ENCODE measurements around the gene MAP3K8.

DNA sequence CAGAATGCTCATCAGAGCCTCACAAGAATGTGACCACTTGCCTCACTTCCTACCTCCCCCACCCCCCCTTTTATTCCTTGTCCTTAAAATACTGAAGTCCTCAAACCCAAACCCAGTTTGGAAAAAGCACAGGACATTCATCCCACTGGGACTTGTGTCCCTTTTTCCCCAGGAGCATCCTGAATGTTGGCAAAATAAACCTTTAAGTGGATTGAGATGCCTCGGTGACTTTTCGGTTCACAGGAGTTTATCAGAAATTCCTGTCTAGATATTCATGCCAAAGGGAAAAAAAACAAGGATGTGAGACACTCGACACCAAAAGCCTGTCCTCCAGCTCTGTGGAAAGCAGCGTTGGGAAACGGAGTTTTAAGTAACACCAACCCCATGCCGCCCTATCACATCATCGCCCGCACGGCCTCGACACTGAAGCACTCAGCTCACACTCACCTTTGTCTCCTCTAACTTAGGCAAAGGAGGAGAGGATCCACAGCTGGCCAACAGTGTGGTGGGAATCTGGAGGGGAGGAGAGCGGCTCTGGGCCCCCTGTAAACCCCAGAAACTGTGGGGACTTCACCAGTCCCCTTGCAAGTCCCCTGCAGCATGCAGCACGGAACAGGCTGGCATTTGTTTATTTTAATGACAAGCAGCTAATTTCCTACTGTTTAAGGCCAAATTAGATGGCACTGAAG lies 45.8 kb downstream of the SVIL start:
- PRO-cap, result no peak
- RAMPAGE, long total RNA, 4 experiments, result no peak in any of the 4 experiments

- PRO-cap, result no peak
- RAMPAGE, long total RNA, 4 experiments, result no peak in any of the 4 experiments
Observed at GRCh38 chr10:29621057-29621842, 13.5 kb downstream of the SVIL start.

- PRO-cap, result no peak
- RAMPAGE, long total RNA, 4 experiments, result no peak in any of the 4 experiments
Observed at GRCh38 chr10:29646316-29647145, 11.8 kb upstream of the SVIL start.

- PRO-cap, result no peak
- RAMPAGE, long total RNA, 4 experiments, result no peak in any of the 4 experiments
Observed at GRCh38 chr10:29703152-29703746, 68.5 kb upstream of the SVIL start.

DNA sequence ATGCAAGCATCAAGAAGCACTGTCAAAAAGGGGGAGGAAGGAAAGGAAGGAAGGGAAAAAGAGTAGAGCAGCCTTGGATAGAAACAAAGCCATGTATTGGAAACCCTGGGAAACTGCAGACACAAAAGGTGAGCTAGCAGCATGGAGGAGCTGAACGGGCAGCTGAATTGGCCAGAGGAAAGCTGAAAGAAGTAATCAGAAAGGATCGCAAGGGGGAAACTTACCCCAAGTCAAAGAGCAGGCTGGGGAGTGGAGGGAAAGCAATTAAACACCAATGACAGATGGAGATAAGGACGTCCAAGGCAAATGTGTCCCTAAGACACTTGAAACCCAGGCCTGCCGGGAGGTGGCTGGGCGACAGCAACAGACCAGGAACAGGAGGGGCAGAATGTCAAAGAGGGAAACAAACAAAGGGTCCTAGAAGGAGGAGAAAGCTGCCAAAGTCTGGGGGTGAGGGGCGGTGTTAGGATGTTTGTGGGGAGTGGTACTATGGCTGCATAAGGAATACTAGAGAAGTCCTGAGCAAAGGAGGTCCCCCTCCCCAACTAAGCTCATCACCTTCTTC lies 93.9 kb upstream of the SVIL start:
- PRO-cap, result no peak
- RAMPAGE, long total RNA, 4 experiments, result no peak in any of the 4 experiments

DNA sequence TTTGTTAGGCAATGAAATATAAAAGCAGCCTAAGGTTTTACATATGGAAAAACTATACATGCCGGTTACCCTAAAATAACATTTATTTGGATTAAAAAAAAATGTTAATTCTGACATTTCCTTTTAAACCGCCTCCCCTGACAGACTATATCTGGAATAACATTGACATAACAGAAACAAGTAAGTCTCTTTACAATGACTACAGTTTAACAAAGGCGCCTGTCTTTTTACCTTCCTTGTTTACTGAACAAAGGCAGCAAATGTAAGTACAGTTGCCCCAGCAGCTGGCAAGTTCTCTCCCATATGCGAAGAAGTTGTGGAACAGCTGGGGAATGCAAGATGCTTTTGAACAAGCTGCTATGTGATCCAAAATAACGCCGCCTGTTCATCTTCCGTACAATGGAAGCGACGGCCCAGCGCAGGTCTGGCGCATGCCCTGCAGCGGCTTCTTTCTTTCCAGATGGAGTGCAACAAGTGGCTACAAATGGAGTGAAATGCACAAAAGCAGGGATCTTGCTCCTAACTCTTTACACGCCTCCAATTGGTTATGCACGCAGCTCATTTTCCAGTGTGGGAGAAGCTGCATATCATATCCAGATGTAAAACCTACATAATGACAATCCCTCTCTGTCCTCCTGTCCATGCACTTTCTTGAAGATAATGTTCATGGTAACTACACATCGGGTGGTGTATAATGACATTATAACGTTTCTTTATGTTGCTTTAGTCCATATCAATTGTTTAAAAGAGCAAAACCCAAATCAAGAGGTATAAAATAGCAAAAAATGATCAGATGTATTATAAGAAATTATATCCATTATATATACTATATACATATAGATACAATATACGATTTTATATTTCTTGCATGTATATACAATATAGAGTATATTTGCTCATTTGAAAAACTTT lies 97.1 kb upstream of the SVIL start:
- PRO-cap, result no peak
- RAMPAGE, long total RNA, 4 experiments, result no peak in any of the 4 experiments

- PRO-cap, result no peak
- RAMPAGE, long total RNA, 4 experiments, result no peak in any of the 4 experiments
Observed at GRCh38 chr10:29734165-29734515, 99.4 kb upstream of the SVIL start.

DNA sequence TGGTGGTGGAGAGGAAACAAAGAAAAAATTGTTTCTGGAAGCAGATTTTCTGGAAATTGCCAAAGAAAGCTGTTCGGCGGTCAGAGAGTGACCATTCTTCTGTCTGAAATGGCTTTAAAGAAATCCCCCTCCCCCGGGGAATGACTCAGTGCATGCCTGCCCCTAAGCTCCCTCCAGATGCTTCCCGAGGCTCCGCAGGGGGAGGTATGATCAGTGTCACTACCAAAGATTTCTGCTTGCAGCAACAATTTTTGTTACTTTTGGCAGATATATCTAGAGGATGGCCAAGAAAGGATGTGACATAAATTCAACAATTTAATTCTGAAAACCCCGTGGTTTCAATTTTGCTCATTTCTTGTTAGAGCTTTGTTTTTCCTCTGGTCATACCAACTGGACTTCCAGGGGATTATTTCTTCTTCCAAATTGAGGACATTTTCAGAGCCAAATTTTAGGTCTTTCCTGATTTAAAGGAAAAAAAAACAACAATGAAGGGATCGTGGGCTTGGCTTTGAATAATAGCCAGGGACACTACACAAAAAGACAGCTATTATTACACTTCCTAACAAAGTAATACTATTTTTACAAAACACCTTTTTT lies 163.8 kb downstream of the JCAD start:
- PRO-cap, result no peak
- RAMPAGE, long total RNA, 4 experiments, result no peak in any of the 4 experiments

DNA sequence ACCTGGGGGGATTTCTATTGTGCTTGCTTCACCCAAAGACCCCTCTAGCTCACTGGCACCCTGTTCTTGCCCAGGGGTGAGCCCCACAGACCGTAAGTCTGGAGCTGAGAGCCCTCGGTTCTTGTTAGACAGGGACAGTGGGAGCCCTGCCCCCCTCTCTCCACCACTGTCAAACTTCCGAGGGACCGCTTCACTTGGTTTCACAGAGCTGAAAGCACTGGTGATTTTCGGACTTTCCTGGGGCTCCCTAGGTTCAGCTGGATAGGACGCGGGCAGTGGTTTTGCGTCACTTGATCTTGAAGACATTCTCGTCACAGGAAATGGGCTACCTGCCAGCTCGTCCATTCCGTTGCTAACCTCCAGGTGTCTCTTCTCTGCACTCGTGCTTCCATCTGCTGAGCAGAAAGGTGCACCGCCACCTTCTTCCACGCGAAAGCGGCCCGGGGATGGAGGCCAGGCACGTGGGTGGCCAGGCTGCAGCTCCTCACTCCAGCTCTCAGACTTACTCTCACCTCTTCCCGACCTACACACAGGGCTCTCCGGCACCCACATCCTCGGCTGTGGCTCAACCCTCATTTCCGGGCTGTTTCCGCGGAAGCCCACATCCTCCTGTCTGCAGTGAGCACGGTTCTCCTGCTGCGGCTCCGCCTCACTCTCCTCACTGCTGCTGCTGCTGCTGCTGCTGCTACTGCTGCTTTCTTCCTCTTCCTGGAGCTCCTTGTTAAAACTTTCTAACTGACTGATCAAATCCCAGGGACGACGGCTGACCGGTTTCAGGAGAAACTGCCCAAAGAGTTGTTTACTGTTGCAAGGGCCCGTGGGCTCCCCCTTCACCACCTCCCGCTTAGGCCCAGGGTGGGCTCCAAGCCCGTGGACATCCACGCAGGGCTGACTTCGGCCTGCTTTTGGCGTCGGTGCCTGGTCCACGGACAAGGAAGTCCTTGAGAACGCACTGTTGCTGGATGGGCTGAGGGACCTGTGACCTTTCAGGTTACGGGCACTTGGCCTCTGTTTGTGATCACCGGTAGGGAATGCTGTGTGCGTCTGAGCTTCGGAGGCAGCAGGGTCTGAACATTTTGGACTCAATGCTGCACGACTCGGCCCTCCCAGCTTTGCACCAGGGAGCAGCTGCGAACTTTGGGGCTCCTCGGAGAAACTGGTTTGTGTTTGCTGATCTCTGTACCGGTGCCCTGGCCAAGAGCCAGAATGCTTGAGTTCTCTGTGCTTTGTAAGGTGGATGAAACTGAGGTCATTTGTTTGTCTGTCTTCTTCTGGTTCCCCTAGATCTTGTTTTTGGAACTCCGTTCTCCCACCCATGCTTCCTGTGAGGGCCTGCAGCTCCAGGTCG lies 32.0 kb downstream of the JCAD start:
- PRO-cap, result no peak
- RAMPAGE, long total RNA, 4 experiments, result no peak in any of the 4 experiments

DNA sequence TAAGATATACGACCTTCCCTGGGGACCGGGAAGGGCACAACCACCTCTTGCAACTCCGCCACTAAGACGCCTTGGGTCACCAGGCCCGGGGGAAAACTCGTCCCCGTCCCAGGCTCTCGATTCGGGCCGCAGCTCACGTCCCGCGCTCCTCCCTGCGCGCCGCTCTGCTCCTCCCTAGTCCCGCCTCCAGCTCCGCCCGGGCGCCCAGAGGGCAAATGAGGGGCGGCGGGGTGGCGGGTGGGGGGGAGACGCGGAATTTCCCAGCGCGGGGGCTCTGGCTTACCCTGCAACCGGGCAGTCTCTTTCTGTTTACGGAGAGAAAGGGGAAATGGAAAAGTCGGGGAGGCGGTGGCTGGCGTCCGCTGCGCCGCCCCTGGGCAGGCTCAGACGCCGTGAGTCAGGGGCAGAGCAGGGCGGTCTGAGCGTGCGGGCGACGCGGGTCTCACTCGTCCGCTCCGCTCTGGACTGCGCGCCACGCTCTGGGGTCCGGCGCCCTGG lies at the start of gene MAP3K8:
Gene MAP3K8 (plus strand): TSS at position 445 of the 498 bp plus-strand sequence.
- PRO-cap, result bidirectional peak, plus-strand start at position 445 of the sequence, minus-strand start at position 137 of the sequence
- RAMPAGE, long total RNA, 4 experiments, result start-site peak on the plus strand in 1 of 4 experiments, centred at position 436 of the sequence, 532 reads per replicate; start-site peak on the minus strand in 3 of 4 experiments, centred at positions 101 to 150 of the sequence, 7 to 29 reads per replicate

GRCh38 chr10:30527509-30528081 lies 93.6 kb downstream of the MAP3K8 start:
- PRO-cap, result no peak
- RAMPAGE, long total RNA, 4 experiments, result no peak in any of the 4 experiments

- PRO-cap, result no peak
- RAMPAGE, long total RNA, 4 experiments, result start-site peak on the plus strand in 1 of 4 experiments, at chr10:30529587-30529664 at its widest, 21 reads per replicate
Observed at GRCh38 chr10:30529180-30530222, 95.5 kb downstream of the MAP3K8 start.

DNA sequence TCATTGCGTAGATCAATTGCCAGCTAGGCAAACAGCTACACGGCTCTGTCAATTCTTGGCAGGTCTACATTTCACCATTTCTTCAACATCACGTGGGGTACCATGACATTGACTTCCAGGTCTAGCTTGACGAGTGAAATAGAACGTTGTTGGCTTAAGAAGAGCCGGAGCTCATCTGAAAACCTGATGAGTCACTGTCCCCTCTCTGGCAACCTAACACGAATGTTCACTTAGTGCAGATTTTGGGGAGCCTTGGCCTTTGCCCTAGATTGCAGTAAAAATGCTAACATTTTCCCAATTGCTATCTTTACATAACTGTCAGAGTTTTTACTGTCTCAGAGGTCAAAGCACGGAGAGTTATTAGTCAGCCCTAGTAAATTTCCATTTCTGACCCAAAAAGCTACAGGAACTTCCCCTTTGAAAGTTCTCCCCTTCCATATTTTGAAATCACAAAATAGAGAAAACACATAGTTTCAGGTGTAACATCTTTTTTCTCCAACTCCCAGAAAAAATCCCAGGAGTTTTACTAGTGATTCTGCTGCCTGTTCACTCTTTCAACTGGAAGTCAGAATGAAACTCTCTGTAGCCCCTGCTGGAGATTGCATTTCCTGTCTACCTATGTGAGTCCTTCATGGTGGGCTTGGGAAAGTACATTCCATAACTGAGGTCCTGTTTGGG lies 87.0 kb downstream of the LYZL2 start:
- PRO-cap, result no peak
- RAMPAGE, long total RNA, 4 experiments, result no peak in any of the 4 experiments

GRCh38 chr10:30606374-30606809 lies 23.2 kb downstream of the LYZL2 start:
- PRO-cap, result no peak
- RAMPAGE, long total RNA, 4 experiments, result no peak in any of the 4 experiments

- PRO-cap, result no peak
- RAMPAGE, long total RNA, 4 experiments, result no peak in any of the 4 experiments
Observed at GRCh38 chr10:30752012-30752497, 122.5 kb upstream of the LYZL2 start.

- PRO-cap, result no peak
- RAMPAGE, long total RNA, 4 experiments, result no peak in any of the 4 experiments
Observed at GRCh38 chr10:30813685-30814476, 184.3 kb upstream of the LYZL2 start.

- PRO-cap, result no peak
- RAMPAGE, long total RNA, 4 experiments, result no peak in any of the 4 experiments
Observed at GRCh38 chr10:31134897-31135114, 103.1 kb upstream of the ZNF438 start.

DNA sequence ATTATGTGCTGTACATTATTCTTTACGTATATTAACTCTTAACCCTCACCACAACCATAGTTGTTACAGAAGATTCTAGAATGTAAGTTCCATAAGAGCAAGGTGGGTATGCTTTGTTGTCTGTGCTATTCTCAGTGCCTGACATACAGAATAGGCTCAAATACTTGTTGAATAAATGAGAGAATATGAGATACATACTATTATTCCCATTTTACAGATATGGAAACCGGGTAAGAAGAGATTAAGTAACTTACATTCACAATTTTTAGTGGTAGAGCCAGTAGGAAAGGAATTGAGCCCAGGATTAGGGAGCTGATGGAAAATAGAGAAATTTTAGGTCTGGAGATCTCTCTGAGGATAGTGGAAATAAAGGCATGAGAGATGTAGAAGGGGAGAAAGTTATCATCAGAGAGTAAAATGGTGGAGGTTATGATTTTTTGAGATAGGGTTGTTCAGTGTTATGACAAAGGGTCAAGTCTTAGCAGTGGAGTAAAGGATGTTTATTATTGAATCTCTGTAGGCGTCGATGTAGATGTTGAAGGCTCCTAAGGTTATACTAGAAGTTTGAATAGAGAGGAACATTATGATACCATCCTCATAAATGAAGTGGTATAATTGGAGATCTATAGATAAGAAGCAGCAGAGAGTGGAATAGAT lies 23.1 kb downstream of the ZEB1 start:
- PRO-cap, result no peak
- RAMPAGE, long total RNA, 4 experiments, result no peak in any of the 4 experiments

GRCh38 chr10:31891472-31892248 lies 37.0 kb downstream of the ARHGAP12 start:
- PRO-cap, result no peak
- RAMPAGE, long total RNA, 4 experiments, result no peak in any of the 4 experiments

DNA sequence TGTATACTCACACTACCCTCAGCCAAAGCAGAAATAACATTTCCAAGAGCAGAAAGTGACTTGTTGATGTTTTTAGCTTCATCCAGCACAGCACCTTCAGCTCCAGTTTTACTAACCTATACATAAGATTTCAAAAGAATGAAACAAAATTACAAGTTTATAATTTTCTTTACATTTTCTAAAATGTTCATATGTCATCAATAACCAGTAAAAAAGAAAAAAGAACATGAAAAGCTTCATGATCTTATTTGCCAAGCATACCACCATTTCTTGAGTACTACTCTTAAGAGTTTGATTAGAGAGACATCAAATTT lies 20.4 kb downstream of the KIF5B start:
- PRO-cap, result no peak
- RAMPAGE, long total RNA, 4 experiments, result no peak in any of the 4 experiments